Kidney epithelial cell (primary cell): Measurements from ENCODE around the gene FBLN1.

DNA sequence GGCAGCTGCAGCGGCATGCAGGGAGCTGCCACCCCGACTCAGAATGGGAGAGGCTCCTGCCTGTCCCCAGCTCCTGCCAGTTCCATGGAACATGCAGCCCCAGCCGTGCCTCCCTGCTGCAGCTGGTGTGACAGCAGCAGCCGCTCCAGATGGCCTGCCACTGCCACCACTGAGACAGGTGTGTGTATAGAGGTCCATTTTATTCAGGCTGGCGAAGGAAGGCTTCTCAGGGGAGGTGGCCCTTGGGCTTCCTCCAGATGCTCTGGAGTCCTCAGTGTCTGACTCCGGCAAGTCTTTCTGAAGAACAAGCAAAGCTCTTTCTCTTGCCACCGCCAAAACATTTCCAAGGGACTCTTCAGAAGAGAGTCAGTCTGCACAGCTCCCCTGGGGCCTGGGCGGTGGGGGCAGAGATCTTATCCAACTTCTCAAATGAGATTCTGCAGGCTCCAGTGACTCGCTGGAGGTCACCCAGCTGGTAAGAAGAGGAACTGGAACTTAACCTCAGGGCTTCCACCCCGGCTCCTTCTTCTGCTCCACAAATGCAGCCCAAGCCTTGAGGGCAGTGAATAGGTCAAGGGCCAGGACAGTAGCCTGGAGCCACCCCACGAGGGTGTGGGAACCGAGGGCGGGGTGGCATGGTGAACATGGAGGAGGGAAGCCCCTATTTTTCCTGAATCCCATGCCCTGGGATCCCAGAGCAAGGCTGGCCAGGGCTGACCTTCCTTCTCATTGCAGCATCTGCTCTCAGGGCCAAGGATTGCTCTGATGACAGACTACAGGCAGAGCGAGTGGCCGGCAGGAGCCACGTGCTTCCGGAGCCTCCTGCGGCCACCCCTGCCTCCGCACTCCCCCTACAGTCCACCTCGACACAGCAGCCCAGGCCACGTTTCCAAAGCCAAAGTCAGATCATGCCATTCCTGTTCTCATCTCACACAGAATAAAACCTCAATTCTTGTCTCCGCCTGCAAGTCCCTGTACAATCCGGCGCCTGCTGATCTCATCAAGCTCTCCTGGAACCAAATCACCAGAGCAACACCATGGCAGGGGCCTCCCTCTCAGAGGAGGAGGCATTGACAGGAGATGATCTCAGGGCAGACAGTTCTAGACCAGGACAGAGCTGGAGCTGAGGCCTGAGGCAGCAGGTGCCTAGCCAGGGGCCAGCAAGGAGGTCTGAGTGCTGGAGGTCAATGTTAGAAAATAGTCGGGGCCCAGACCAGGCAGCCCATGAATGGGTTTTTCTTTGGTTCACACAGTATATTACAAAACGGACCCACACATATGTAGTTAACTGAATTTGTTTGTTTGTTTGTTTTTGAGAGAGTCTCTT is 21.2 kb upstream of the UPK3A start:
- RAMPAGE, long total RNA, result no peak
- RRBS, result no CpG with 5 or more reads among the region's 26 CpGs

DNA sequence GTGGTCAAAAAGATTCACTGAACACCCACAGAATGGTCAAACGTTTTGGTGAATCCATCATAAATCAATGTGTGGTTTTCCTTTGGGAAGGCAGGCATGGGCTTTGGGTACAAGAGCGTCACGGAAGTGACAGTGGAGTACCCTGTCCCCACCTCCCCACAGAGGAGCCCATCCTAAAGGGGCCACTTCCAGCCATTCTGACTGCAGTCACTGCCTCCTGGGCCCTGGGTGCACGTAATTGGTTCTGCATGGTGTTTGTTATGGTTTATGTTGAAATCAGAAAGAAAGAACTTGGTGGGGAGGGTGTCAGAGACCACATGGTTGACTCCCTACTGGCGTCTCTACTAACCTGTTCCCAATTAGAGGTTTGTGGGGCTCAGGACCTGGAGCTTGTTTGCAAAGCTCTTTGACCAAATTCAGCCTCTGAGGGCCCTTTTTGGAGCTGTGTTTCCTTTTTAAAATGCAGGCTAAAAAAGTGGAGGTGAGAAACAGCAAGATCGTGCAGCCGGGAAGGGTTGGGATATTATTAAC is 40.8 kb downstream of the RIBC2 start:
- RAMPAGE, long total RNA, result no peak
- RRBS, result no CpG with 5 or more reads among the region's 7 CpGs

DNA sequence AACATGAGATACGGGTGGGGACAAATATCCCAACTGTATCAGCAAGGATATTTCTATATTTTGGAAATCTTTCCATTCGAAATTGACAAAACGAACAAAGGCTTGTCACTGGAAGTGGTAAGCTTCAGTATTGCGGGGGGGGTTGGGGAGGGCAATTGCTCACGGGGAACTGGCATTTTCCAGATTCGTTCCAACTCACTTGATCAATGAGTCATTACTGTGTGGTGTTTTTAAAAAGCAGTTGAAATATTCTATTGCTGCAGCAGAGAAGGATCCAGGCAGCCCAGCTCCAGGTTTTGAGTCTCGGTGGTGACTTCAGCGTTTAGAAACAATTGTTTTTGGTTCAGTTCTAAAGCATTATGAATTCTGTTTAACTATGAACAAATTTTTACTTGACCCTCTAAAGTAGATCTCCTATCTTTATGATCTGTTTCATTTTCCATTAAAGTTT is 33.8 kb upstream of the FBLN1 start:
- RAMPAGE, long total RNA, result no peak
- RRBS, result no CpG with 5 or more reads among the region's 8 CpGs

DNA sequence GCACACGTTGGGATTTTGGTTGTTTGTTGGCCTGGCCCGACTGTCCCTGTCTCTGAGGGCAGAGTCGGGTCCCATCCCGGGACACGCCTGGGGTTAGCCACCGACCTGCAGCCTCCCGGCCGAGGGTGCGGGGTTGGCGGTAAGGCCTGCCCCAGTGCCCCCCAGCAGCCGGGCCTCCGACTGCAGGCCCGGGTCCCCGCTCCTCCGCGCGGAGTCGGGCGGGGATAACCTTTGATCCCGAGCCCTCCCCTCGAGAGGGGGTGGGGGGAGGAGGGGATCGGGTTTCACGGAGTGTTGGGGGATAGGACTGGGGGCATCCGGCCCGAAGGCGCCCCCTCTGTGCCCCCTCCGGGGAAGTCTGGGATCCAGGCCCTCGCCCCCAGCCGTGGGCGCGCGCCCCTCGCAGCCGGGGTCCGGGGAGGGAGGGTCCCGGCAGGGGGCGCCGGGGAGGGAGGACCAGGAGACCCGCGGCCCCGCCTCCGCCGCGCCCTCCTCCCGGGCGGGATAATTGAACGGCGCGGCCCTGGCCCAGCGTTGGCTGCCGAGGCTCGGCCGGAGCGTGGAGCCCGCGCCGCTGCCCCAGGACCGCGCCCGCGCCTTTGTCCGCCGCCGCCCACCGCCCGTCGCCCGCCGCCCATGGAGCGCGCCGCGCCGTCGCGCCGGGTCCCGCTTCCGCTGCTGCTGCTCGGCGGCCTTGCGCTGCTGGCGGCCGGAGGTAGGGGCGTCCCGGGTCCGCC is at the start of gene FBLN1:
Gene FBLN1 (plus strand): TSS at position 534 of the 737 bp plus-strand sequence.
- RAMPAGE, long total RNA, result no peak
- RRBS, result 2% methylated on average over 42 of the region's 87 CpGs

GRCh38 chr22:45639529-45639870 is 32.1 kb upstream of the ATXN10 start:
- RAMPAGE, long total RNA, result no peak
- RRBS, result no CpG with 5 or more reads among the region's 6 CpGs

DNA sequence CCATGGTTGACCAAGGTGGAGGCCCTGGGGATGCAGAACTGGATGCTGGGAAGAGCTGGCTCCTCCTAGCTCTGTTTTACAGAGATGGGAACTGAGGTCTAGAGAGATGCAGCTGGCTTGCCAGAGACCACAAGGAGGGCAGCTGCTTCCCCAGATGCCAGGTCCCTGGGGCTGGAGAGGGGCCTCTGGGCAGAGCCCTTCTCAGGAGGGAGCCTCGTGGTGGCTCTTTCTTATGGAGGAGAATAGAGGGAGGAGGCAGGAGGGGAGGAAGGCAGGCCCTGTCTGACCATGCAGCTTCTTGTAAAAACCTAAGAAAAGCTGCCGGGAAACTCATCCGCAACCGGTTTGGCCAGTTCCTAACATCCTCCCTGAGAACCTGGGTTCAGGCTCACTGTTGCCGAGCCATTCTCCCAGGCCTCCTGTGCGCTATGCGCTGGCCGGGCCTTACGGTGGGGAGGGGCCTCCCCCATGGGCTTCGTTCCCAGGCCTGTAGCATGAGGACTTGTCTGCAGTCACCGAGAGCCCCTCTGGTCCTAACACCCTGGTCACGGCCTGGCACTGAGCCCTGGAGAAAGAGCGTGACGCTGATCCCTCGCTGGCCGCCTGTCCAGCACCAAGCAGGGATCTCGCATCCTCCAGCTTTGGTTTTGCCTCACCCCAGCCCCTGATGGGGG is 80.5 kb downstream of the WNT7B start:
- RAMPAGE, long total RNA, result no peak
- RRBS, result 58% methylated on average over 3 of the region's 17 CpGs

DNA sequence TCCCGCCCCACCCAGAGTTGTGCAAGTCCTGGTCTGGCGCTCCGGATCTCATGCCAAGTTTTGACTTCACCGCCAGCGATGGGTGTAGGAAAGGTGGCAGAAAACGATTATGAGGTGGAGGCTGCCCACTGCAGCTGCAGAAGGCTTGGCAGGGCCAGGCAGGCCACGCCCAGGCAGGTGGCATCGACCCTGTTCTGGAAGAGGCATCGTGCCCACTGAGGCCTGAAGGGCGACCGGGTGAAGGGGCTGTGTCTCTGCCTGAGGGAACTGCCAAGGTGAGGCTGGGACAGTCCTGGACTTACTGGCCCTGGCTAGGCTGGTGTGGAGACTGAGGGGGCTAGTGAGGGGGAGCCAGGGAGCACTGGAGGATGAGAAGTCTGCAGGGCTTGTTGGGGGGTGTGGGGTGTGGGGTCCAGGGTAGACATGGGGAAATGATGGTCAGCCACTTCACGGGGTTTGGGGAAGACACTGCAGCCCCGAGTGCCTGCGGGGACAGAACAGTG is 64.9 kb downstream of the WNT7B start:
- RAMPAGE, long total RNA, result no peak
- RRBS, result no CpG with 5 or more reads among the region's 14 CpGs

- RAMPAGE, long total RNA, result no peak
- RRBS, result no CpG with 5 or more reads among the region's 4 CpGs
Measured at GRCh38 chr22:45925276-45925664, 51.7 kb downstream of the WNT7B start.

DNA sequence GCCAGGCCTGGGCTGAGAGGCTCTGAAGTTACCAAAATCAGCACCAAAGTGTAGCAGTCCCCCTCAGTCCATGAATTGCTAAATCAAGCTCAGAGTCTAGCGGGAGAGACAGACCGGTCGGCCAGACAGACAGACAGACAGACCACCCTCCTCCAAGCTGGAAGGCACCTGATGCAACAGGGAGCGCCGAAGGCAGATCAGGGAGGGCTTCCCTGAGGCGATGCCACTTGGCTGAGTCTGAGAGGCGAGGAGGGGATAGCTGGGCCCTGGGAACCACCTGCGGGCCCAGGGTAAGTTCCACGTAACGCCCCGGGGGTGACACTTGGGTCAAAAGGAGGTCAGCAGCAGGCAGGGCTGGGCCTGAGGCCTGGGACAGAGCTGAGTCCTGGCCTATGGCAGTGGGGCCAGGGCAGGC is 19.1 kb upstream of the WNT7B start:
- RAMPAGE, long total RNA, result no peak
- RRBS, result no CpG with 5 or more reads among the region's 11 CpGs

DNA sequence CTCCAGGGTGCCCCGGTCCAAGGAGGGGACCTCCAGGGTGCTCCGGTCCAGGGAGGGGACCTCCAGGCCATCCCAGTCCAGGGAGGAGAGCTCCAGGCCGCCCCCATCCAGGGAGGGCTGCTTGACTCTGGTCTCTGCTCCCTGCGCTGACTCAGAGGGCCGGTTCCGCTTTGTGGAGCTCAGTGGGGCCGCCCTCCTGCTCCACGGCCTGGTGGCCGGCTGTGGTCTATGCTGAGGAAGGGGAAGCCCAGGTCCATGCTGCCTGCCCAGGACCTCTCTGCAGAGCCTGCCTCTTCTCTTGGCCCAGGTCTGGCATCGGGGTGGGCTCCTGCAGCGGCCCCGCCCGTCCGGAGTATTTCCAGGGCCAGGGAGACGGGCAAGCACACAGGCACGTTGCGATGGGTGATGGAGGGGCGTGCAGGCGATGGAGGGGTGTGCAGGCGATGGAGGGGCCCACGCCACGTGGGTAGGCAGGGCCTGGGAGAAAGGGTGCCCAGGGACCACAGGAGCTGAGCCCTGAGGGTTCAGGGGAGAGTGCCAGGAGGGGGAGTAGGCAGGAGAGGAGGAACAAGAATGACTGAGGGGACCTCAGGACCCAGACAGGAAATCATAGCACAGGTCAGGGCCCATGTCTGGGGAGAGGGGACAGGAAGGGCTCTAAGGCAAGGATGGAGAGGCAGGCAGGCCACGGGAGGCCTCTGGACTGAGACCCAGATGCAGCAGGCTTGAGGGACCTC is 19.7 kb upstream of the WNT7B start:
- RAMPAGE, long total RNA, result no peak
- RRBS, result 3% methylated on average over 5 of the region's 23 CpGs

DNA sequence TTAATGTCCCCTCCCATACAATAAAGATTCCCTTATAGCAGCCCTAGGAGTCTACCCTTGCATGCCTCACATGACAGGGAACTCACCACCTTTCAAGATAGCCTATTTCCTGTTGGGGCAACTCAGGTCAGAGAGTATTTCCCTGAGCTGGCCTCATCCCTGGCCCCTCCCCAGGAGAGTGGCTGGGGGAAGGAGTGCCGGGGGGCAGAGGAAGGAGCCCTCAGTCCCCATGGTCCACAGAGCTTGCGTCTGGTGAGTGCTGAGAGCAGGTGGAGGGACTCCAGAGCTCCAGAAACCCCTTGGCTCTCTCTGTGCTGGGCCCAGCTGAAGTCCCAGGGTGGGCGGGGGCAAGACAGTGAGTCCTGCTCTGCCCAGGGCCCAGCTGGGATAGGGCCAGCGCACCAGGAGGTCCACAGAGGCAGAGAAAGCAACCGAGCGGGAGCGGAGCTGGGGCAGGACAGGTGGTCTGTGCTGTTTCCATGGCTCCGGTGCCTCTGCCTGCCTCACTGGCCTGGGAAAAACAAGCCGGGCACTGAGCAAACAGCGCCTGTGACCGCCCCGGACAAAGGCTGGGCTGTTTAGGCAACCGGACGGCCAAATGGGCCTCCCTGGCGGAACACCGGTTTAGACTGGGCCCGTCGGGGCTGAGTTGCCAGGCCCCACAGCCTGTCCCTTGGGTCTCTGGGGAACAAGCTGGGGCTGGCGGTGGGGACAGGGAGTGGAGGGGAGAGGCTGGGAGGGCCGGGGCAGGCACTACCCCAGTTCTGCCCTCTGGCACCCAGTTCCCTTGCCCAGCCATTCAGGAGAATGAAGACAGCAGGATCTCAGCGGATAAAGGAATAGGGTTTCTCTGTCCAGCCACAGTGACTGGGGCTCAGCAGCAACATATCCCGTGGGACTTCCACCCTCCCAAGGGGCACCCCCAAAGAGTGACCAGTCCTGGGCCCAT is 34.1 kb upstream of the WNT7B start:
- RAMPAGE, long total RNA, result no peak
- RRBS, result 80% methylated on average over 1 of the region's 22 CpGs

DNA sequence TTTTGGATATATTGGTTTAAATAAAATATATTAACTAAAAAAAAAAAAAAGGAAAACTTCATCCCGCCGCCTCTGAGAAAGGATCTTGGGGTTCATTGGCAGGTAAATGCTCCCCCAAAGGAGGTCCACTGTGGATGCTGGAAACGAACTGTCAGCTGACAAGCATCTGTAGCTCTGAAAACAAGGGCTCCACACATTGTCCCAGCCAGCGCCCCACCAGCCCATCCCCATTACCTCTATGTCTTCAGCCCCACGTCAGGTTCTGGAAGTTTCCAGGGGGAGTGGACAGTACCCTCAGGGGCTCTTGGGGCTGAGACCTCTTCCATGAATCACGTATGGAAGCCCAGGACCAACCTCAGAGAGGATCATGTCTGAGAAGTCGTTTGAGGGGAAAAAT is 66.4 kb upstream of the WNT7B start:
- RAMPAGE, long total RNA, result no peak
- RRBS, result no CpG with 5 or more reads among the region's 7 CpGs

- RAMPAGE, long total RNA, result no peak
- RRBS, result 91% methylated on average over 2 of the region's 23 CpGs
Measured at GRCh38 chr22:46062696-46063863, 86.1 kb upstream of the WNT7B start.

DNA sequence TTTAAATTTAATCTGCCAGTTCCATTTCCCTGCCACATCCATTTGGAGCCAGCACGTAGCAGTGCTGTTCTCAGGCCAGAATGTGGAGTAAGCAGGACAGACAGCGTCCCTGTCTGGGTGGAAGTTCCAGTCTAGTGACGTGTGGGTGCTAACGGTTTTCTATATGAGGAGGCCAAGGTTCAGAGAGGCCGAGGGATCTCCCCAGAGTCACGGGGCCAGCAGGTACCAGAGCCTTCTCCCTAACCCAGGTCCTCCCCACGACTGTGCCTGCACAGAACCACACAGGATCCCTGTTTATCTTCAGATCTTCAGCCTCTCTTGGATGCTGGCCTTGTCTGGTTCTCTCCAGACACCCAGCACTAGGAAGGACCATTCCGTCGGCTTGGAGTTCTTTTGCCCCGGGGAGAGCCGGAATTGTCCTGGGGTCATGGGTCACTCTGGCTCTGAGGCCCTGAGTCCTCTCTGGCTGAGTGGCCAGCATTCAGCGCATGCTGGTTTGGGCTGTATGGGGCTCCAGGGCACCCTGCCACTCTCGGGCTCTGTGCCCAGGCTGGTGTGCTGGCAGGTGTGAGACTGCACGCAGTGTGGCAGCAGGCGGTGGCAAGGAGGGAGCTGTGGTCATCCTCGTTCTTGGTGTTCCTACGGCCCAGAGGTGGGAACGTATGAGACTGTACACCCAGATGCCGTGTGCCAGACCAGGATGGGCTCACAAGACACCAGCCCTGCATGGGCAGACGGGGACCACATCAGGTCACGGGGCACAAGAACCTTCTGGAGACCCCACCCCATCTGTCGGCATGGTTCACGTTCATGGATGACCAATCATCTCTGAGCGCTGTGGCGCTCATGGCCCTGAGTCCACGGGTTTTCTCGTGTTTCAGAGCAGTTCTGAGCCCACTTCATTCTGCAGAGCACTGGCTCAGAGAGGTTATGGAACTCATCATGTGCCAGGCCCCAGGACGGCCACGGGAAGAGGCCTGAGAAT is 63.4 kb upstream of the PPARA start:
- RAMPAGE, long total RNA, result no peak
- RRBS, result no CpG with 5 or more reads among the region's 29 CpGs

- RAMPAGE, long total RNA, result no peak
- RRBS, result 100% methylated on average over 2 of the region's 15 CpGs
Measured at GRCh38 chr22:46108466-46108968, 41.8 kb upstream of the PPARA start.

- RAMPAGE, long total RNA, result no peak
- RRBS, result 34% methylated on average over 3 of the region's 15 CpGs
Measured at GRCh38 chr22:46147282-46147835, 3.0 kb upstream of the PPARA start.

DNA sequence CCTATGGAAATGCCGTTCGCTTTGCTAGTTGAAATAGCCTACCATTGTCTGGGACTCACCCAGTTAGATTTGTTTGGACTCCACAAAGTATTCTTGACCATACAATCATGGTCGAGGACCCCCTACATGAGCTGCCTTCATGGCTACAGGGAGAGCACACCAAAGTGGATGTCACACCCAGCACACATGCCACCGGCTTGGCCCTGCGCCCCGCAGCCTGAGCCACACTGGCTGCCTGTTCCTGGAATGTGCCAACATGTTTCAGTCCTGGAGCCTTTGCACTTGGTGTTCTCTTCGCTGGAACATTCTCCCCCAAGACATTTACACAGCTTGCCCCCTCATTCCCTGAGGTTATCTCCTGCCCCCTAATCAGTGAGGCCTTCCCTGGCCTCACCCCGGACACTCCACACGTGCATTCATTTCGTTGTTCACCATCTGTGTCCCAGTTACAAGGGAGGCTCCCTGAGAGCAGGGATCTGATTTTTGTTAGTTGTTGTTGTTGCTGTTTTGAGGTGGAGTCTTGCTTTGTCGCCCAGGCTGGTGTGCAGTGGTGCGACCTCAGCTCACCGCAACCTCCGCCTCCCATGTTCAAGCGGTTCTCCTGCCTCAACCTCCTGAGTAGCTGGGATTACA is 46.0 kb downstream of the PPARA start:
- RAMPAGE, long total RNA, result no peak
- RRBS, result no CpG with 5 or more reads among the region's 15 CpGs

DNA sequence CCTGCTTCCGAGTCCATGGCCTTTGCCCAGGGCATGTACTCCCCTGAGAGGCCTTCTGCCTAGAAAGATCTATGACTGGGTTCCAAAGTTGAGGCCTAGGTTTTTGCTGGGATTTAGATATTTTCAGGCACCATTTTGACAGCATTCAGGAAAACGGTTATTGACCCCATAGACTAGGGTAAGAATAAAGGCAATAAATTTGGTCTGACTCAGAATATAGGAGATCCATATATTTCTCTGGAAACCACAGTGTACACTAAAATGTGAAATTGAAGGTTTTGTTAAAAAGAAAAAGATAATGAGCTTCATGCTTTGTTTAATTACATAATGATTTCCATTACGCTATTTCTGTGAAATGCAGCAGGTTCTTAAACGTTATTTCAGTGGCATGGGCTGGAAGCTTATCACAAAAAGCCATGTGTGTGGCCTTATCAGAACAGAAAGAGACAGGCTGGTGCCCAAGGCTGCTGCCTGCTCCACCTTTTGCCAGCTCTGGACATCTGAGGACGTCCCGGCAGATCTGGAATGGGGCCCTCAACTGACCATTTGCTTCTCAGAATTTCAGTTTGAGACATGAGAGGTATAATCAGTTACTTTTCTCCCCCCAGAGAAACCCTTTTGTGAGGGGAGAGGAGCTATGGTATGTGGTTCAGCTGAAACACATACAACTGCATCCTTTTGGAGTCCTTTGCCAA is 8.8 kb downstream of the CDPF1 start:
- RAMPAGE, long total RNA, result no peak
- RRBS, result no CpG with 5 or more reads among the region's 6 CpGs

DNA sequence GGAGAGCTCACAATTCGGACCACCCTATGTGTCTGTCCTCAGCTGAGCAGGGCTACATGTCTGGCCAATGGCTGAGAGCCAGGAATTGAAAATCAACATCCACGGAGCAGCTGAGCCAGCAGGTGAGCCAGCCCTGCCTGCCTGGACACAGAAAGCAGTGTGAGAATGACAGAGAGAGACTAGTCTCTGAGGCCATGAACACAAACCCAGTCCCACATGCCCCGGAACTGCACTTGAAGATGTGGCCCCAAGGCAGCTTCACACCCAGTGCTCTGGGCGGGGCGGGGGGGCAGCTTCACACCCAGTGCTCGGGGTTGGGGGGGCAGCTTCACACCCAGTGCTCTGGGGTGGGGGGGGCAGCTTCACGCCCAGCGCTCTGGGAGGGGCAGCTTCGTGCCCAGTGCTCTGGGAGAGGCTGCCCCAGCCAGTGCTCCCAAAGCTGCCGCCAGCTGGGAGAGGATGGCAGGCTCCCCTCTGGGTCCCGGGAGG is 37.7 kb downstream of the TRMU start:
- RAMPAGE, long total RNA, result no peak
- RRBS, result no CpG with 5 or more reads among the region's 11 CpGs

GRCh38 chr22:46500196-46500758 is 37.1 kb downstream of the CELSR1 start:
- RAMPAGE, long total RNA, result no peak
- RRBS, result no CpG with 5 or more reads among the region's 15 CpGs